ENCODE measurements around the genes DOCK9, TM9SF2, CLYBL and GGACT.

DNA sequence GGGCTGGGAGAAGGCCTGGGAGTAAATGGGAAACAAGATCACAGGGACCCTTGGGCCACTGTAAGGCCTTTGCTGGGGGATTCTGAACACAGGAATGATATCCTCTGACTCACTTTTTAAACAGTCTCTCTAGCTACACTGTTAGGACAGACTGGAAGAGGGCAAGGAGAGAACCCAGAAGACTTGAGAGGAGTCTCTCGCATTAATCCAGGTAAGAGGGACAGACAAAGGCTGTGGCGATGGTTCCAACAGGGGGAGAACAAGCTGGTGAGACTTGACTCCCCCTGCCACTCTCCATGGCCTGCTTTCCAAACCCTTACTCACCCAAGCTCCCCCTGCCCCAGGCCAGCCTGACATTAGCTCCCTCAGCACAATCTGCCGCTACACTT lies 31.8 kb downstream of the DOCK9 start:
- PRO-cap: no peak
- RAMPAGE, long total RNA, 4 experiments: no peak in any of the 4 experiments

- PRO-cap: bidirectional peak, plus-strand start at chr13:98978150, minus-strand start at chr13:98978003
- RAMPAGE, long total RNA, 4 experiments: start-site peak on the minus strand in 3 of 4 experiments, at chr13:98977905-98978071 at its widest, 35 to 109 reads per replicate
Observed at GRCh38 chr13:98977639-98978718, at the start of gene DOCK9. Gene DOCK9, minus strand, starts transcription at chr13:98978064.

- PRO-cap: no peak
- RAMPAGE, long total RNA, 4 experiments: no peak in any of the 4 experiments
Observed at GRCh38 chr13:98998722-98999399, 21.0 kb upstream of the DOCK9 start.

GRCh38 chr13:99087103-99087578 lies 109.3 kb upstream of the DOCK9 start:
- PRO-cap: no peak
- RAMPAGE, long total RNA, 4 experiments: no peak in any of the 4 experiments

- PRO-cap: no peak
- RAMPAGE, long total RNA, 4 experiments: no peak in any of the 4 experiments
Observed at GRCh38 chr13:99196858-99197185, 3.8 kb upstream of the UBAC2 start.

DNA sequence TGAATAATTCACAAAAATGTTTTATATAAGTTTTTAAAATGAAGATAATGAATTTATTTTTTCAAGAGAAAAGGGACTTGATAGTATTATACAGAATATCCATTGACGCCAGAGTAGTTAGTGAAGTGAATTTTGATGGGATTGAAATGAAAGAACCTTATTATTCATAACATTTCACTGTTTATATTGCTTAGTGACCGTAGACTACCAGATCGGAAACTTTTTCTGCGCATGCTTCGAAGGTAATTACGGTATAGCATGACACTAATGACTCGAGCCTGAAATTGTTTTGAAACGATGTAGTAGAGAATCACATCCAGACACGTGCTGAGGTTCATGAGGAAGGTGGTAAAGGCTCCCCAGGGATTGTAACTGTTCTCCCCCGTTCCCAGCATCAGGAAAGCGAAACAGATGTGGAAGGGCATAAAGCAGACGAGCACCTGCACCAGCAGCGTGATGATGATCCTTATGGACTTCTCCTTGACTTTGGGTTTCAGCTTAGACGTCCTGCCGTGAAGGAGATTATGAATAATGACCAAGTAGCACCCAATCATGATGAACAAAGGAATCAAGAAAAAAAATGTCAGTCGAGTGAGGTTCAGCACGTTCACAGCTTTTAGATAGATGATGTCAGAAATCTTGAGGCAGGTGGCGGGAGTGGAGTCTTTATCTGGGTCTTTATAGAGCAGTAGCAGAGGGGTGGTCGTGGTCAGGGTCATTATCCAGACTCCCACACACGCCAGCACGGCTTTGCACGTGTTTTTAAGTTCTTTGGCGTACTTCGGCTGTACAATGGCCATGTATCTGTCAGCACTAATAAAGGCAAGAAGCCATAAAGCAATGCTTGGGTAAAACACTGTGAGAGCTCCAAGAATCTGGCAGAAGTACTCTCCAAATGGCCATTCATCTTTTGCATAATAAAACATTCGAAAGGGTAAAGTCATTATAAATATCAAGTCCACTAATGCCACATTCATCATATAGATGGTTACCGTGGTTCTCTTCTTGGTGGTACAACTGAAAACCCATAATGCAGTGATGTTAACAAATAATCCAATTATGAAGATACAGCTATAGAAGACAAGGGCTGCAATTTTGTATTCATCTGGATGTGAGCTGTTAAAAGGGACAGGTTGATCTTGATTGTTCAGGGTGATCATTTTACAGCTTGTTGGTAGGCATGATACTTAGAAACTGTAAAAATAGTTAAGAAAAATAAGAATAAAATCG lies 3.1 kb downstream of the GPR18 start:
- PRO-cap: no peak
- RAMPAGE, long total RNA, 4 experiments: no peak in any of the 4 experiments

- PRO-cap: unidirectional peak, plus-strand start at chr13:99277885
- RAMPAGE, long total RNA, 4 experiments: no peak in any of the 4 experiments
Observed at GRCh38 chr13:99277543-99278222, 19.5 kb upstream of the GPR18 start.

GRCh38 chr13:99280040-99280714 lies 22.0 kb upstream of the GPR18 start:
- PRO-cap: bidirectional peak, plus-strand start at chr13:99280461, minus-strand start at chr13:99280293
- RAMPAGE, long total RNA, 4 experiments: no peak in any of the 4 experiments

DNA sequence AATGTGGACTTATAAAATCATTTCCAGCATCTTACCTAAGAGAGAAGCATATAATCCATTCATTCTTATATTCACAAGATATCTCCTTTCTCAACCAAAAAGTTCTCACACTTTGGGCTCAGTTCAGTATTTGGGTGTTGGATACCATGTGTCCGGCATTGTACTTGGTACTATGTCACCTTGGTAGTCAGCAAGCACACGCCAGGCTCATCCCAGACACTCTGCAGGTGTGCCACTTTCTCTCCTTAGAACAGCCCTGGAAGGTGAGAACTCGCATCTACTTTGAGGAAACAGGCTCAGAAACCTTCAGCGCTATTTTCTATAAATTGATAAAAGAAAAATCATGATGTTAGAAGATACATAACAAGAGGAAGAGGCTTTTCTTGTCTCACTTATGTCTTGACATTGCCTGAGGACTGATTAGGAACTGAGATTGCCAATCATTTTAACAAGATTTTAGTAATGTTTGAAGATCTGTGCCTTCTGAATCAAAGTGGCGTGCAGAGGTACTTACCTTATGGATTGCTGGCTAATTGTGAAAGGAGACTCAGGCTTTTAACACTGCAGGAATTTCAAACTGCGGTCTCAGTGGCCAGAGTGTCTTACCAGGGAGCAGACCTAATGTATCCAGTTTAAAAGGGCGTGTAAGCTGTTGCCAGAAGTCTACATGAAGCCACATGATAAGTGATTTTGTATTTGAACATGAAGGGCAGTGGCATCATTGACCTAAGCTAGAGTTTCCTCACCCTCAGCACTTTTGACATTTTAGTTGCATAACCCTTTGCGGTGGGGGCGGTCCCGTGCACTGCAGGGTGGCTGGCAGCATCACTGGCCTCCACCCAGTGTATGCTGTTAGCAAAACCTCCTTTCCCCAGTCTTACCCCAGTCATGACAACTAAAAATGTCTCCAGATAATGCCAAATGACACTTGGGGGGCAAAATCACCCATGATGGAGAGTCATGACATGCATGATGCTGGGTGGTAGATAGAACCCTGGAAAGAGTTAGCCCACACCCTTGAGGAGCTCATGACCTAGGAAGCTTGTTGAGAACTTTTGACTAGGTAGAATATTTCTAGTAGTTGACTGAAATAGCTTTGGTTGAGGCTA lies 23.5 kb upstream of the GPR18 start:
- PRO-cap: bidirectional peak, plus-strand start at position 780 of the sequence, minus-strand start at position 634 of the sequence
- RAMPAGE, long total RNA, 4 experiments: no peak in any of the 4 experiments

- PRO-cap: no peak
- RAMPAGE, long total RNA, 4 experiments: no peak in any of the 4 experiments
Observed at GRCh38 chr13:99294500-99295673, 12.3 kb downstream of the GPR183 start.

GRCh38 chr13:99320607-99320967 lies 13.4 kb upstream of the GPR183 start:
- PRO-cap: unidirectional peak, minus-strand start at chr13:99320873
- RAMPAGE, long total RNA, 4 experiments: no peak in any of the 4 experiments

- PRO-cap: bidirectional peak, plus-strand start at chr13:99366284, minus-strand start at chr13:99366162
- RAMPAGE, long total RNA, 4 experiments: no peak in any of the 4 experiments
Observed at GRCh38 chr13:99365811-99366464, 58.7 kb upstream of the GPR183 start.

DNA sequence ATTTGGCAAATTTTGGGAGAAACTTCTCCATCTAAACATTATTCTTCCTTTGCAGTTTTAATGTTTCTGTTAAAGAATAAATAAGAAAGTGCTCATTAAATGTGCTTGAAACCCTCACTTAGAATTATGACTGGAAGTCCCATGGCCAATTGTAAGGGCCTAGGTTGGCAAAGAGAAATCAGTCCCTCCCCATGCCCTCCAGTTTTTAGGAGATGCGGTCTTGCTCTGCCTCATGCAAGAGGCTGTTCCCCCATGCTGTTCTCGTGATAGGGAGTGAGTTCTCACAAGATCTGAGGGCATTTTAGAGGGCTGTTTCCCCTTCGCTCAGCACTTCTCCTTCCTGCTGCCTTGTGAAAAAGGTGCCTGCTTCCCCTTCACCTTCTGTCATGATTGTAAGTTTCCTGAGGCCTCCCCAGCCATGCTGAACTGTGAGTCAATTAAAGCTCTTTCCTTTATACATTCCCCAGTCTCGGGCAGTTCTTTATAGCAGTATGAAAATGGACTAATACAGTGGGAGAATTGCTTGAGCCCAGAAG lies 40.5 kb upstream of the TM9SF2 start:
- PRO-cap: no peak
- RAMPAGE, long total RNA, 4 experiments: no peak in any of the 4 experiments

GRCh38 chr13:99500798-99501908 lies at the start of gene TM9SF2:
Gene TM9SF2, plus strand, starts transcription at chr13:99501472.
- PRO-cap: bidirectional peak, plus-strand start at chr13:99501395, minus-strand start at chr13:99501313; bidirectional peak, plus-strand start at chr13:99501766, minus-strand start at chr13:99501745
- RAMPAGE, long total RNA, 4 experiments: start-site peak on the plus strand in 4 of 4 experiments, at chr13:99501399-99501762 at its widest, 14 to 465 reads per replicate; start-site peak on the minus strand in 1 of 4 experiments, at chr13:99501270-99501316 at its widest, 6 reads per replicate

DNA sequence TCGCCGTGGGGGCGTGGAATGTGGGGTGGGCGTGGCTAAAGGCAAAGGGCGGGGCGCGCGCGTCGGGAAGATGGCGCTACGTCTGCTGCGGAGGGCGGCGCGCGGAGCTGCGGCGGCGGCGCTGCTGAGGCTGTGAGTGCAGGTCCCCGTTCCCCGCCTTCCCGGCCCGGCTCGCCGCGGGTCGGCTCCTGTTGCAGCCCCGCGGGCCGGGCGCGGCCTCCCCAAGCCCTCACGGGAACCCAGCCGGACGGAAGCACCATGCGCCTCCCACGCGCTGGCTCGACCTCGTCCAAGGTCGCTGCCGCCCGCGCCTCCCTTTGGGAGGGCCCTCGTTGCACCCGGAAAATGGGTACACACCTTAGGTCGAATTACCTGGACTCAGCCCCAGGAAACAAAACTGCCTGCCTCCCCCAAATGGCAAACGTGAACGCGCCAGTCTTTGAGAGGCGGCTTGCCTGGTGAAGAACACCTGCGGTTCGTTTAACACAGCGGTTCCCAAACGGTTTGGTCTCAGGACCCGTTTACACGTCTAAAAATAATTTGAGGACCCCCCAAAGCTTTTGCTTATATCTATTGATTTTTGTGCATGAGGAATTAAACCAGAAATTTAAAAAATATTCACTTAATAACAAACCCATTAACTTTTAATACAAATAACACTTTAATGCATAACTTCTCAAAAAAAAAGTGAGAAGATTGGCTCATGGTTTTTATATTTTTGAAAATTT lies at the start of gene CLYBL:
CLYBL (plus strand) TSS at position 65 of the 728 bp plus-strand sequence.
- PRO-cap: bidirectional peak, plus-strand start at position 44 of the sequence, minus-strand start outside the sequence; unidirectional peak, minus-strand start at position 319 of the sequence
- RAMPAGE, long total RNA, 4 experiments: start-site peak on the plus strand in 2 of 4 experiments, centred at positions 60 to 84 of the sequence, 116 to 141 reads per replicate

- PRO-cap: no peak
- RAMPAGE, long total RNA, 4 experiments: no peak in any of the 4 experiments
Observed at GRCh38 chr13:99718113-99718685, 111.7 kb downstream of the CLYBL start.

DNA sequence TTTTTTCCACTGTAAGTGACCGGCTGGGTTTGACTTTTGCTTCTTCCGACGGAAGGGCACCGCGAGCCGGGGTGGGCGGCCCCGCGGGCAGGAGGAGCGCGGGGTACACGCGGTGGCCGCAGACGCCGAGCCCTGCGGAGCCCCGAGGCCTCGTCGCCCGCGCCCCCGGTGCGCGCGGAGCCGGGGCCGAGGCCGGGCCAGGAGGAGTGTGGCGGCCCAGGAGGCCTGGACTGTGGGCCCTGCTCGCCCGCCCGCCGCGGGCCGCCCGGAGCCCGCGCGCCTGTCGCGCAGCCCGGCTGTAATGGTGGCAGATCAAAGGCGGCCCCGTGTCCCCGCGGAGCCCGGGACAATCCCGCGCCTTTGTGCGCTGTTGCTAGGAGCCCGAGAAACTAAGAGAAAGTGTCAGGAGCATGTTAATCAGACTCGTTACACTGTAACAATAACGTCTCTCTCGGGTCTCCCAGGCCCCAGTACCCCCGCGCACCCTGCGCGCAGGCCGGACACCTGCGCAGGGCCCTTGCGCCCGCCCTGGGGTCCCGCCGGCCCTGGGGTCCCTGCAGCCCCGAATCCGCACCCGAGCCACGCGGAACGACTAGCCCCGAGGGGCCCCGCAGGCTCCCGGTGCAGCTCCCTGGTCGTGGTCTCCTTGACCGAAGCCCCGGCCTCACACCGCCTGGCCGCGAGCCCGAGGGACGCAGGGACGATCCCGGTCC lies 75.5 kb downstream of the ZIC5 start:
- PRO-cap: no peak
- RAMPAGE, long total RNA, 4 experiments: no peak in any of the 4 experiments

- PRO-cap: no peak
- RAMPAGE, long total RNA, 4 experiments: no peak in any of the 4 experiments
Observed at GRCh38 chr13:99982069-99982502, 502 bp downstream of the ZIC2 start.

DNA sequence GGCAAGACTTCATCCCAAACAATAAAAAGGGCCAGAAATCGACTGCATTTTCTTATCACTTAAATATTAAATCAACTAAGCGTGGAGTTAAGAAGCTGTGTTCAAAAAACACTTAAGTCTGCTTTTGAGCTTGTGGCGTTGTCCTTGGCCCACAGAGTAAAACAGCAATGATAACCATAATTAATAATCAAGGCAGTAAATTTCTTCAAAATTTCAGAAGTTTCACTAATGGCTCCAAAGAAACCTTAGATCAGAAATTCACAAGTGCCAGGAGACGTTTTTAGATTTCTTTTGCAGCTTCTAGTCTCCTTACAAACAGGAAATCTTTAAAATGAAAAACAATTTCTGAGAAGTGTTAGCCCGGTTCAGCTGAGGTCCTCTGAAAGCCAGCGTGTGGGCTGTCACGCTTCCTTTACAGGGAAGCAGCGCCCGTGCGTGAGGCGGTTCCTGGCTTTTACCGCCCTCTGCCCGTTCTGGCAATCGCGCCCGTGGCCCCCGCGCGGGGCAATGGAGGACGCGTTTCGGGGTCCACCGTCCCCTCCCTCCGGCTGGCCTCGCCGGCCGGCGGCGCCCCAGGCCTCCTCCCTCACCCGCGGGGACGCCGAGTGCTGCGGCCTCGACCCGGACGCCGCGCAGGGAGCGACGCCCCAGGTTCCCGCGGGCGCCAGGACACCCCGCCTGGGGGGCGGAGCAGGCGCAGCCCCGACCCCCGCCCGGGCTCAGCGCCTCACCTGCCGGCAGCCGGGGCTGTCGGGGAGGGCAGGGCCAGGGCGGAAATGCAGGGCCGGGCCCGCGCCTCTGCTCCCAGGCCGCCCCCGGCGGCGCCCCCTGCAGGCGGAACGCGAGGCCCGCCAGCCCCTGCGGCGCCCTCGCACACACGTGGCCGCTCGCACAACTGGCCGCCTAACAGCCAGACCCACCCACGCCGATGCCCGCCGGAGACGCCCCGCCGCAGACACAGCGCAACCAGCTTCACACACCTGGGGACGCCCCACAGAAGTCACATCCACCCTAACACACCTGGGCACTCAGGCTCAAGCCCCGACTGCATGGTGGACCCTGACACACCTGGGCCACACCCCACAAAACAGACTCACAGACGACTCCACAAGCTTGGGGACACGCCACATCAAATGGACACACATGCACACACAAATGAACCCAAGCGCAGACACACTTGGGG lies at the start of gene GGACT:
GGACT (minus strand) TSS at position 780 of the 1,183 bp plus-strand sequence.
- PRO-cap: unidirectional peak, minus-strand start at position 641 of the sequence; unidirectional peak, minus-strand start at position 729 of the sequence; unidirectional peak, minus-strand start at position 777 of the sequence
- RAMPAGE, long total RNA, 4 experiments: start-site peak on the minus strand in 3 of 4 experiments, centred at positions 763 to 790 of the sequence, 26 to 34 reads per replicate

- PRO-cap: no peak
- RAMPAGE, long total RNA, 4 experiments: no peak in any of the 4 experiments
Observed at GRCh38 chr13:102011351-102011978, 94.7 kb upstream of the FGF14 start.

All from Peyer's patch (tissue), 4 donors.